M059J (cell line): ENCODE data around the gene TIPRL.

GRCh38 chr1:167490009-167490453 is 28.3 kb downstream of the CD247 start:
- RAMPAGE, long total RNA = no peak

GRCh38 chr1:167554214-167554497 is 594 bp upstream of the CREG1 start:
- RAMPAGE, long total RNA = no peak

DNA sequence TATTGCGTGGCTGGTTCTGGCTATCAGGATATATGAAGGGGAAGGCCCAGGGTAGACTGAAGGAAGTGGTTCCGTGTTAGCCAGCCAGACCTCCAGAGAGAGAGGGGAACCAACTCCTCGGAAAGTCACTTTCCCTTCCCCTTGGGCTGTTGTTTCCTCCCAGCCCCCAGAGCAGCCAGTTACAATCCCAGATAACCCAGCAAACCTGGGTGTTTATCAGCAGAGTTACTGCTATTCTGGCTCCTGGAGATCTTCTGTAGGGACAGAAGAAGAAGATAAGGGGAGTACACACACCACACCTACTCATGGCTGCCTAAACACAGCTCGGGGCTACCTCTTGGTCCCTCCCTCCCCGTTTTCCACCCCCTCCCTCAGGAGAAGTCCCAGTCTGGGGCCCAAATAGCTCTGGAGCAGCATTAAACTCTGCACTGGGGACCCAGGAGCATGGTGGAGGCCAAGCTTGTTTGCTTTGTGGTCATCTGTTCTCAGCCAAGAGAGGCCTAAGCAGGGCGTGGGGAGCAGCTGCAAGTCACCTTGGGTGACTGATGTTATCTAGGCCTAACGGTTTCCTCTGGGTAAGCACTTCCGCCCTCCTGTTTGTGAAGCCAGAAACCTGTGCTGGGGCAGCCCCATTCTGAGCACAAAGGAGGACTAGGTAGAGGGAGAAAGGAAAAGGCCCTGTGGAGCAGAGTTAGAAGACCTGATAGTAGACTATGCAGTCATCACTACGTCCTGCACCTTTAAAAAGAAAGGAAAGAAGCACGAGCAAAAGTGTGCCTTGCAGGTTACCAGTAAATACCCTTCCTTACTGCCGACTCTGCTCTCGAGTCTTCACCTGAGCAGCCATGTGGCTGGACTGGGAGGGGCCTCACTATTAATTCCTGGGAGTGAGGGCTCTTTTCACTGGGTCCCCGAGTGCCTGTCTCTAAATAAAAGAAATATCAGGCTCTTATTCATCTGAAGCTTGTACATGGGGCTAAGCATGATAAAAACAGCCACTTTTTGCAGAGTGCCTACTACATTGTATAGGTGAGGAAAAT is 2.0 kb upstream of the RCSD1 start:
- RAMPAGE, long total RNA = no peak

- RAMPAGE, long total RNA = no peak
These were observed 3.9 kb downstream of the RCSD1 start for GRCh38 chr1:167633899-167634432.

GRCh38 chr1:167642029-167642834 is 12.2 kb downstream of the RCSD1 start:
- RAMPAGE, long total RNA = no peak

GRCh38 chr1:167651081-167651759 is 21.2 kb downstream of the RCSD1 start:
- RAMPAGE, long total RNA = no peak

- RAMPAGE, long total RNA = no peak
These were observed 909 bp downstream of the MPZL1 start for GRCh38 chr1:167722701-167723081.

DNA sequence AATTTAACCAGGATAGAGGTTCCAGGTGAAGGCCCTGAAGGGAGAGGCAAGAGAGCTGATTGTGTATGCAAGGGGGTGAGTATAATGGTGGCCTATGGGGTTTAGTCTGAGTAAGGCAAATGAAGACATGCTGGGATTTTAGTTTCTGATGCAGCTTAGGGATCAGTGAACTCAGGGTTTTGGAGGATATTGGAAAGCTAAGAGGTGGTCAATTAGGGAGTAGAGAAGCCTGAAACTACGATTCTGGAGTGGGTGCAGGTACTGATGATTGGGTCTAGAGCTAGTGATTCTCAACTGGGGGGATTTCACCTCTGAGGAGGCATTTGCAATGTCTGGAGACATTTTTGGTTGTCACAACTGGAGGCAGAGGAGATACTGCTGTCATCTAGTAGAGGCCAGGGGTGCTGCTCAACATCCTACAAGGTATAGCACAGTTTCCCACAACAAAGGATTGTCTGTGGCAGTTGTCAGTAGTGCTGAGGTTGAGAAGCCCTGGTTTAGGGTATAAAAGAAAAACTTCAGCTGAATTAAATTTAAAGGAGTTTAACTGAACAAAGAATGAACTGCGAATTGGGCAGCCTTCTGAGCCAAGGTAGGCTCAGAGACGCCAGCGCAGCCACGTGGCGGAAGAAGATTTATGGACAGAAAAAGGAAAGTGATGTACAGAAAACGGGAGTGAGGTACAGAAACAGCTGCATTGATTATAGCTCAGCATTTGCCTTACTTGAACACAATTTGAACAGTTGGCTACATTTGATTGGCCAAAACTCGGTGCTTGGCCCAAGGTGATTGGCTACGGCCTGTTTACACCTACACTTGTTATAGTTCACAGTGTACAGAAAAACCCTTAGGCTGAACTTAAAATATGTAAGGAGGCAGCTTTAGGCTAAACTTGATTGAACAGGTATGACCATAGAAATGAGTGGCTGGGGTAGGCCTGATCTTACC is 40.3 kb downstream of the MPZL1 start:
- RAMPAGE, long total RNA = no peak

GRCh38 chr1:167789807-167790786 is 68.3 kb downstream of the MPZL1 start:
- RAMPAGE, long total RNA = no peak

DNA sequence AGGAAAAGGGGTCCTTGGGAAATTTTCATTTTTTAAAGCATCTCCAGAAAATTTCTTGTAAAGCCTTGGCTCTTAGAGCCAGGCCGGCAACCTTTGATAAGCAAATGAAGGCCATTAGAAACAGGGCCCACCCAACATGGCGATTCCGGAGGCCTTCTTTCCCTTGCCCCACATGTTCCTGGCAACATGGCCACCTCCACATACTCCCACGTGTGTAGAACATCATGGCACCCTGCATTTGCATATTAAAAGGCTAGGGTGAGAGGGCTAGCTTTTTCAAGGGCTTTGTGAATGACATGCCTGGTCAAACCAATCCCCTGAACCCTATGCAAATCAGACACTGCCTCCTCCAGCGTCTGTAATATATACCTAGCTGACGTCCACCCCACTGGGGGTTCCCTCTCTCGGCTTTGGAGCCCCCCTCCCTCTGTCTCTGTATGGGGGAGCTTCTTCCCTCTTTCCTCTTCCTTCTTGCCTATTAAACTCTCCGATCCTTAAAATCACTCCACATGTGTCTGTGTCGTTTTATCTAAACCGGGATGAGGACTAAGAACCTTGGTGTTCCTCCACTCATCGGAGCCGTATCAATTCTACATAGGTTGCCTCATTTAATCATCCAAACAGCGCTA is 1.6 kb downstream of the ADCY10 start:
- RAMPAGE, long total RNA = no peak

DNA sequence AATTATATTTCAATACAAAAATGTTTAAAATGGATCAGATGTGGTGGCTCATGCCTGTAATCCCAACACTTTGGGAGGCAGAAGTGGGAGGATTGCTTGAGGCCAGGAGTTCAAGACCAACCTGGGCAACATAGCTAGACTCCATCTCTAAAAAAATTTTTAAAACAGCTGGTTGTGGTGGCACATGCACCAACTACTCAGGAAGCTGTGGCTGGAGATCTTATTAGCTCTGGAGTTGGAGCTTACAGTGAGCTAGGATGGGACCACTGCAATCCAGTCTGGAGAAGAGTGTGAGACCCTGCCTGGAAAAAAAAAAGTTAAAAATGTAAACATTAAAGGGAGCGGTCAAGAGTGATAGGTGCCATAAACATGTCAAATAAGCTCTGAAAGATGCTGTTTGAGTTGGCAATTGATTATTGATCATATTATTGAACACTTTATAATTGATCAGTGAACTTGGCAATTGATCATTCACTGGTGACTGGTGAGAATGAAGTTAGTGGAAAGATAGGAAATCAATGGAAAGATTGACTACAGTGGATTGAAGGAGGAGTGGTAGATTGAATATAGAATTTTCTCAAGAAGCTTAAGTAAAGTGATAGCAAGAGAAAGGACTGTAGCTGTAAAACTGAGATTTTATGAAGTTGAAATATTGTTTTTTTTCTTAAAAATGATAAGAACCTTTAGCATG is 64.3 kb upstream of the MPC2 start:
- RAMPAGE, long total RNA = no peak

DNA sequence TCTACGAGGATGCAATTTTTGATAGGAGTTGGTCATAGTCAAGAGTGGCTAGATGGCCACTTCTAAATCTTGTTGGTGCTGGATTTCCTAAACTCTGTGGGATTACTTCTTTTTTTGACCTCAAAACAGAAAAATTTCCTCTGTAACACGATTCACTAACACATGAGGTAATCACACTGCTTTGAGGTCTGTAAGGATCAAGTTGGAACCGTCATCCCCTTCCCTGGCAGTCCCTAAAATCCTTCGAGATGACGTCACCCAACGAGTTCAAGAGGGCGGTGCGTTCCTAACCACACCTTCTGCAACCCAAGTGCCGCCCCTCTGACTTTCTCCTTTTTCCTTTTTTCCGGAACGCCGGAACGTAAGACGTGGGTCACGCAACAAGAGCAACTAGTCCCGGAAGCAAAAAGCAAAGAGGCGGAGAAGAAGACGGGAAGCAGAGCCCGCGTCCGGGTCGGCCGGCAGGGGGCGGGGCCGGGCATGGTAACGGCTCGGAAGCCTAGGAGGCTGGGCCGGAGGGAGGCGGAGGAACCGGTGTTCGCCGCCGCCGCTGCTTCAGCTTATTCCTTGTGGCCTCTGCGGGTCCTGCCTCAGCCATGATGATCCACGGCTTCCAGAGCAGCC is at the start of gene TIPRL:
Gene TIPRL, plus strand, starts transcription at position 481 of the 624 bp plus-strand sequence.
- RAMPAGE, long total RNA = start-site peak on the plus strand centred at position 484 of the sequence, 77 bp wide, 188 and 136 reads in 2 replicates

GRCh38 chr1:168227575-168228179 is 1.9 kb downstream of the SFT2D2 start:
- RAMPAGE, long total RNA = no peak

DNA sequence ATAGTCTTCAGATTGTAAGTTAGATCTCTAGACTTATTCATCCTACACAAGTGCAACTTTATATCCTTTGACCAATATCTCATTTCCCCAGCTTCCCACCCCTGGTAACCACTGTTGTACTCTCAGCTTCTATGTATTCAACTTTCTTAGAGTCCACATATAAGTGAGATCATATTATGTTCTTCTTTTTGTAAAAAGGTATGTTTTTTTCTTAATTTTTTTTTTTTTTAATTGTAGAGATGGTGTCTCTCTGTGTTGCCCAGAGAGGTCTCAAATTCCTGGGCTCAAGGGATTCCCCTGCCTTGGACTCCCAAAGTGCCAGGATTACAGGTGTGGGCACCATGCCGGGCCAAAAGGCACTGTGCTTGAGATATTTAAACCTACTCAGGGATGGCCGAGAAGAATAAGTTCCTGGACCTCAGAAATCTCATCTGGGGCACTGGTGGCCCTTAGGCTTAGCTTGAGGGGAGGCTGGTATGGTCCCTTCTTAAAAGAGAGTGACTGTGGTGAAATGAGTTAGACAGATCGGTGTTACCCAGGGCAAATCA is 27.3 kb downstream of the TBX19 start:
- RAMPAGE, long total RNA = no peak

DNA sequence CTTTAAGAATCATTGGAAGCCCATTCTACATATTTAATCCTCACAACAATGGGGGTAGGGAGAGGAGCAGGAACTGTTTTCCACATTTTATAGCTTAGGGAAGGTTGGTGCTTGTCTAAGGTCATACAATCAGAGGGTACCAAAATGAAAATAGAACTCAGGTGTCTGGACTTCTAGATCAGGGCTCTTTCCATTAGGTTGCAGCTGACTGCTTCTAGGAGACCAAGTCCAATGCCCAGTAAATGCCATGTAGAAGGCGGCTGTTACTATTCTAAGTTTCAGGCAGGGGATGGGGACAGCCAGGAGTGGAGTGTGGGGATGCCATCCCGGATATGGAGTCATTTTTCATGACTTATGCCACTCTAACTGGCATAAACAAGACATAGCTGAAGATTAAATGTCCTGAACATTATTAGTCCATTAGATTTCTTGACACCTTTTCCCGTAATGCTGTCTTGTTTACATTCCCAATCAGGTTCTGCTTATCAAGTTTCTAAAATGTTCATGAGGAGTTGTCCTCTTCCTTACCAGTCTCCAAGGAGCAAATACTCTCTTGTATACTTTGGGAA is 31.5 kb downstream of the XCL1 start:
- RAMPAGE, long total RNA = no peak

- RAMPAGE, long total RNA = no peak
These were observed 60.4 kb downstream of the XCL1 start for GRCh38 chr1:168636758-168637177.

GRCh38 chr1:168772274-168772837 is 43.4 kb upstream of the DPT start:
- RAMPAGE, long total RNA = no peak

GRCh38 chr1:168833388-168833706 is 104.3 kb upstream of the DPT start:
- RAMPAGE, long total RNA = no peak

DNA sequence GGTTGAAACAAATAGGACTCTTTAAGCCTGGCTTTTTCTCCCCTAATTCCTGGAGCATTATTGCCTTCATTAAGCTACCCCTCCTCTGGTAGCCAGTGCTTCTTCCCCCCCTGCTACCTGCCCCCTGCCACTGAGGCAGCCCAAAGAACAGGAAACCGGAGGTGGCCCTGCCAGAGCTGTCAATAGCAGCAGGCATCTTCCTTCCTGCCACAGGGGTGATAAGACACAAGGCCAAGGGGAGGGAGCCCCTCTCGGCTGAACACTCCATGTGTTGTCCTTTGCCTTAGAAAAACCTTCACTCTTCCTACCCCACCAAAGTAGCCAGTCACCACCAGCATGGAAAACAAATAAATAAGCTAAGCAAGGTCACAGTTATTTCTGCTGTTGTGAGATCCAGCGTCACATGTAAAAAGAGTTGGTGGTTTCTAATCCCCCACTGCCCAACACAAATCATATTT is 104.7 kb upstream of the DPT start:
- RAMPAGE, long total RNA = no peak

GRCh38 chr1:169052715-169053244 is 53.7 kb upstream of the ATP1B1 start:
- RAMPAGE, long total RNA = no peak